Anterior vena cava (tissue), 1 donor: Measurements from ENCODE around the genes ANKRD54, CSNK1E and DMC1.

DNA sequence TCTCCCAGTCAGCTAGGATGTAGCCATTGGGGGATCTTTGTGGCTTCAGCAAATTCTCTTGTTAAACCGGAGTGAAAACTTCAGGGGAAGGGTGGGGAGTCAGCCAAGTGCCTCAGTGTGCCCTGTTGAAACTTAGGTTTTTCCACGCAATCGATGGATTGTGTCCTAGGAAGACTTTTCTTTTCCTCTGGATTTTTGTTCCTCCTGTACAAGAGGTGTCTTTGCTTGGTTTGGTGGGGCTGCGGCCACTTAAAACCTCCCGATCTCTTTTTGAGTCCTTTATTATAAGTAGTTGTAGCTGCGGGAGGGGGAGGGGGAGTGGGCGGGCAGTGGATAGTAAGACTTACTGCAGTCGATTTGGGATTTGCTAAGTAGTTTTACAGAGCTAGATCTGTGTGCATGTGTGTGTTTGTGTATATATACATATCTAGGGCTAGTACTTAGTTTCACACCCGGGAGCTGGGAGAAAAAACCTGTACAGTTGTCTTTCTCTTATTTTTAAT is 882 bp upstream of the GCAT start:
- PRO-cap = no peak

DNA sequence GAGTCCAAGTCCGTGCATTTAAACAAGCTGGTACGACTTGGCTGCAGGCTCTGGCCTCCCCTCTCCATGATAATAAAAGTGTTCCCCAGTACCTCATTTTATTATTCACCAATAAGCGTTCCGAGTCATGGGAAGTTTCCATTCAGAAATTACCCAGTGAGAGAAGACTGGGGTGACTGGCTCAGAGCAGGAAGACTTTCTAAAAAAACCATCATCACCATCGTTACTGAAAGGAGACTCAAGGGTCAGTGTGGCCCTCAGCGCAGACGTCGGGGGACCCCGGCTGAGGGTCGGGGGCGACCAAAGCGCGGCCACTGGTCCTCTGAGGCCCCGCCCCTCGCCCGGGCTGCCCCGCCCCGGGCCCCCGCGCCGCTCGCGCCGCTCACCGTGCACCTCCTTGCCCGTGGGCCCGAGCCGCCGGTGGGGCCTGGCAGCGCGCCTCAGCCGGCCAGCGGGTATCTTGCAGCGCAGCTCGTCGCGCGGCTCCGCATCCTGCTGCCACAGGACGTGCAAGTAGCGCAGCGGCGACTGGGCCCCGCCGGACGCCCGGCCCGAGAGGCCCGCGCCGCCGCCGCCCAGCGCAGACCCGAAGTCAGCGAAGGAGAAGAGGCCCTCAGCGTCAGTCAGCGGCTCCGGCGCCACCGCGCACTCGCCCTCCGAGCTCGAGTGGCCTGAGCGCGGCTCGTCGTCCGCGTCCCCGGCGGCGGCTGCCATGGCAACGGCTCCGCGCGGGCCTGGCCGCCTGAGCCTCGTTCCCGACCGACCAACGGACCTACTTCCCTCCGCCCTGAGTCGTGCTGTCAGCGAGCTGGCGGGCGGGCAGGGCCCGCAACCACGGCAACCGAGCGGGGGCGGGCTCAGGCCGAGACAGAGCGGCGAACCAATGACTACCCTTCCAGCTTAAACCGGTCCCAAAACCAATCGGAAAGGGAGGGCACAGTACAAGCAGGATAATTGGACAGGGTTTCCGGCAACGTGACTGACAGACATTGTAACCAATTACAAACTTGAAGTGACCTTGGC is at the start of gene ANKRD54:
Gene ANKRD54, minus strand, starts transcription at position 810 of the 1,023 bp plus-strand sequence.
- PRO-cap = unidirectional peak, plus-strand start at position 412 of the sequence; unidirectional peak, minus-strand start at position 664 of the sequence; bidirectional peak, plus-strand start outside the sequence, minus-strand start at position 794 of the sequence

DNA sequence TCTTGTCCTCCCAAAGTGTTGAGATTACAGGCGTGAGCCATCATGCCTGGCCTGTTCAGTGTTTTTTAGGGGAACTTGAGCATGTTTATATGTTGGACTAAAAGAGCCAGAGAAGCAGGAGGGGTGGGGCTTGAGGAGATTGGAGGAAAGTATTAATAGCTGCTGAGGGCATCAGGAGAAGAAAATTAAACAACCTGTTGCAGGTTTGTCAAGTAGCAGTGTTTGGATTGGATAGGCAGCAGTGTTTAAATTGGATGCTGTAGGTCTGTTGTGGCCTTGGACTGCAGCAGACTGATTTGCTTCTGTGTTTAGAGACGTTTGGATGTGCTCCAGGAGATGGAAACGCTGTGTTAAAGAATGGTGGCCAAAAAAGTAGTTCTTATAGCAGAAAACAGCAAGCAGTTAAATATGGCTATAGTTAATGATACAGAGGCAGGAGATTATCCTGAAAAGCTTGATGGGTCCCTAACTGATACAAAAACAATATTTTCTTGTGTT is 5.7 kb downstream of the EIF3L start:
- PRO-cap = no peak

DNA sequence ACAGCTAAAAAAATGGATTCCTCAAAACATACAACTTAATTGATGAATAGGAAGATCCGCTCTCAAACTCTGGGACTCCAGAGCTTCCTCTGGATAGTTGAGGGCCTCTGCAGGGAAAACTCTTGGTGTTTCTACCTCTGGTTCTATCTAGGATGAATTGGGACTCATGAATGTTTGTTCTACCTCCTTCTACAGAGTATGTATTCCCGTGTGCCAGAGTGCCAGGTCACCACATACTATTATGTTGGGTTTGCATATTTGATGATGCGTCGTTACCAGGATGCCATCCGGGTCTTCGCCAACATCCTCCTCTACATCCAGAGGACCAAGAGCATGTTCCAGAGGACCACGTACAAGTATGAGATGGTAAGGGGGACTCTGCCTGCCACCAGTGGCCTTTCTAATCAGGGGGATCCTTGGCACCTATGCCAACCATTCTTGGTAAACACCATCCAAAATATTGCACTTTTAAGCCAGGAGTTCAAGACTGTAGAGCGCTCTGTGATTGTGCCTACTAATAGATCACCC is 26.5 kb downstream of the EIF3L start:
- PRO-cap = no peak

- PRO-cap = no peak
Measured at GRCh38 chr22:38049966-38050705, 7.1 kb upstream of the PICK1 start.

DNA sequence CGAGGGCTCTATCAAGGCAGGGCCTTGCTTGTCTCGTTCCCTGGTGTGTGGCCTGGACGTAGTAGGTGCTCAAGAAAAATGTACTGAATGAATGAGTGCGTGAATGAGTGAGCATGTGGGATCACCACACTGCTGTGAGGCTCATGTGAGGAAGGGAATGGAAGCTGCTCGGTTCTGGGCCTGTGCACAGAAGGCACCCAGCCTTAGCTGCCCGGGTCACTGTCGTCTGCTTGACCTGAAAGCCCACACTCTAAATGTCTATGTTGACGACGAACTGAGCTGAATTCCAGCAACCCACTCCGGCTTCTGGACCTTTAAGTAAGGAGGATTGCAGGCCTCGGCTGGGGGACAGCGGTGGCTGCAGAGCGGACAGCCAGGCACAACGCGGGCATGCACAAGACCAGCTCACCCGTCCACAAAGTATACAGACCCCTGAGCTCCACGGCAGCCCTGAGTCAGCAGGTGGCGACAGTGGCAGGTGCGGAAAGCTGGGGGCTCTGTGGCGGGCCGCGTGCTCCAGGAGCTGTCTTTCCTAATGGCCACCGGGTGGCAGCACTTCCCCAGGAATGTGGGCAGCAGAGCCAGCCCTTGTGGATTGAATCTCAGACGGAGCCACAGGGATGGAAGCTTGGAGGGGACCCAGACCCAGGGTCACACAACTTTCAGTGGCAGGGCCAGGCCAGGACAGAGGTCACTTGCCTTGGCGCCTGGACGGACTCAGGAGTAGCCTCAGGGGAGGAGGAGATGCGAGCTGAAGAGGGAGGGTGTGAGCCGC is 5.1 kb upstream of the PICK1 start:
- PRO-cap = no peak

GRCh38 chr22:38167823-38168522 is 13.7 kb downstream of the PLA2G6 start:
- PRO-cap = no peak

- PRO-cap = no peak
Measured at GRCh38 chr22:38228494-38229434, 27.0 kb downstream of the MAFF start.

- PRO-cap = no peak
Measured at GRCh38 chr22:38230114-38230499, 28.3 kb downstream of the MAFF start.

- PRO-cap = bidirectional peak, plus-strand start at chr22:38317088, minus-strand start at chr22:38316973; bidirectional peak, plus-strand start at chr22:38317546, minus-strand start at chr22:38317394
Measured at GRCh38 chr22:38316645-38317652, at the start of gene CSNK1E. TSS of gene CSNK1E (minus strand) at chr22:38317433.

GRCh38 chr22:38327557-38328416 is 10.6 kb upstream of the CSNK1E start:
- PRO-cap = no peak

DNA sequence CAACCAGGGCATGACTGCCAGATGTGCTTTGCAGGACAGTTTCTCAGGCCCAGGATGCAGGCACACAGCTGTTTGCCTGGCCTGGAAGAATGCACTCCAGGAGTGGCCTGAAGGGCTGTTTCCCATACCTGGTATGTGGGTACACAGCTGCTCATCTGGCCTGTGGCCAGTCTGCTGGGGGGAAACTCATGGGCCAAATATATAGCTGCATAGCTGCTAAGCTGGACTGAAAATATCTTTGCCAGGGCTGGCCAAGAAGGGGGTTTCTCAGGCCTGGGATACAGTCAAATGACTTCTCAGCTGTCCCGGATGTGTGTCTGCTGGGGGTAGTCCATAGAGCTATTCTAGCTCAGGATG is 56.7 kb upstream of the CSNK1E start:
- PRO-cap = no peak

- PRO-cap = no peak
Measured at GRCh38 chr22:38423840-38424669, 30.9 kb downstream of the KCNJ4 start.

DNA sequence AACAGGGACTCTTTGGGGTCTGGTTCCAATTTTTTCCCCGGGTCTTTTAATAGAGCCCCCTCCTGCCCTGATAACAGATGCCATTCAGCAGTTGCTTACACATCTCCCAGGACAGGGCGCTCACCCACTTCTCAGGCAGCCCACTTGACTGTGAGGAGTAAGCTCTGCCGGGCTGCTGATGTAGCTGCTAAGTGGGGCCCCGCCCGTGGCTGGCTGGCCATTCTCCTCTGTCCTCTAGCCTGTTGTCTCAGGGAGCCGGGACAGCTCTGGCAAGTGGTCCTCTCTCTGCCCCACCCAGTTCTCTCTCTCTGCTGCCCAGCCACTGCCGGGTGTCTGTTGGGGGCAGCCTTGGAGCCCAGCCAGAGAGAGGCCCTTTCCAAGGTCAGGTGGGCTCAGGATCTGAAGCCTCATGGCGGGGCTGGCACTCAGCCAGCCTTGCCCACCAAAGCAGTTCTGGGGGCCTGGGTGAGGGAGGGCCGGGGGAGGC is 9.0 kb downstream of the KCNJ4 start:
- PRO-cap = no peak

DNA sequence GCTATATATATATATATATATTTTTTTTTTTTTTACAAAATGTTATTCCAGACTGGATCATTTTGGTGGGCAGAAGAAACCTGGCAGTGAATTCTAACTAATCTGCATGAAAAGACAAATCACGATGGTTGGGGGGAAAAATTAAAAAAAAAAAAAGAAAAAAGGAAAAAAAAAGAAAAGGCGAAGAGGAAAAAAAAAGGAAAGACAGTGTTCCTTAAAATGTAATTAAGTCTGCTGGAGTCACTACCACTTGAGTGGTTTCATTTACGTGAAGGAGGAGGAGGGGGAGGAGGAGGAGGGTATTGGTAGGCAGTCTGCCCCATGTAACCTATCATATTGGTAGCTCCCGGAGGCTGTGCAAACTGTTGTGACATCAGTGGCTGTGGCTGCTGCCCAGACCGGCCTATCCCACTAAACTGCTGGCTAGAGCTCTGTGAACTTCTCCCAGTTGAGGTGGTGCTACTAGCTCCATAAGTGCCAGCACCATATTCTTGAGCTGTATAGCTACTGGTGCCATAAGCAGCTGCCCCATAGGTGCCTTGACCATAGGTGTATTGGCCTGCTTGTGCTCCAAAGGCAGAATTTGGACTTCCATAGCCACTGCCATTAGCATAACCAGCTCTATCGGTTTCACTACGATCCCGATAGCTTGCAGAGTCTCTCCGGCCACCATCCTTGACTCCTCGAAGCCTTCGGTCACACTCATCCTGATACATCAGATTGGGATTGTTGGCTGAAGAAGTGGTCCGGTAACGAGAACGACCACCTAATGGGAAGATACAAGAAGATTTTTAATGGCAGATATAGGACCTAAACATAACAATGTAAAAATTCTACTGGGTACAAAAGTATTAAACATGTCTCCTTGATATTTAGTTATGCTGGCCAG is 18.0 kb downstream of the KDELR3 start:
- PRO-cap = no peak

GRCh38 chr22:38506417-38506736 is 266 bp upstream of the DDX17 start:
- PRO-cap = bidirectional peak, plus-strand start at chr22:38506526, minus-strand start at chr22:38506299

GRCh38 chr22:38569638-38570336 is at the start of gene DMC1:
TSS of gene DMC1 (minus strand) at chr22:38570183.
- PRO-cap = bidirectional peak, plus-strand start at chr22:38570493, minus-strand start at chr22:38570180

- PRO-cap = no peak
Measured at GRCh38 chr22:38674843-38675382, 6.8 kb upstream of the TOMM22 start.

- PRO-cap = no peak
Measured at GRCh38 chr22:38682986-38683330, 1.2 kb downstream of the TOMM22 start.

DNA sequence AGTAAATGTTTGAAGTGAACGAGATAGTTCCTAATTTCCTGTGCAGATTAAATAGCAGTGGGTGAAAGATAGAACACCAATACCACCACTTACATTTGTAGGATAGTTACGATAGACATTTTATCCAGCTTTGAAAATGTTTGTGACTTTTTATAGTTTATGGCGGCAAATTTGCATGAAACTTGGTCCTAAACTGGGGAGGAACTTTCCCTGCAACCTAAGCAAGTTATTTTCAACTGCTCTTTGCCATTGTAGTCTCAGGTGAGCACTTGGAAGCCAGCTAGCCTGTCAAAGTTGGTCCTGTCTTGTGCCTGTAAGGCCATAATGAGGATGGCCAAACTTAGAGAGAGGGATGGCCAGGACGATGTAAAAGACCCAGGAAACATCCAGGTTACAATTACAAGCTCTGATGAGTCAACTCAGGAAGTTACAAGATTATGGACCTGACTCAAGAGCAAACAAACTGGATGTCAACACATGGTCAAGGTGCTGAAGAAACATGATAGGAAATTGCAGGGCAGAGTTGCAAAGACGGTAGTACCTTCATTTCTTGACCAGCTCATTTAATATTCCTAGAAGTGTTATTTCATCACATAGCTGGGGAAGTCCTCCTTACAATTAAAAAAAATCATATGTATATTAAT is 1.5 kb downstream of the GTPBP1 start:
- PRO-cap = no peak